ENCODE measurements around a stretch of chr2.

GRCh38 chr2:99890344-99890797, 252.0 kb downstream of the AFF3 start:
- PRO-cap, 2 experiments: no peak in any of the 2 experiments

GRCh38 chr2:99930302-99930746, 212.1 kb downstream of the AFF3 start:
- PRO-cap, 2 experiments: no peak in any of the 2 experiments

DNA sequence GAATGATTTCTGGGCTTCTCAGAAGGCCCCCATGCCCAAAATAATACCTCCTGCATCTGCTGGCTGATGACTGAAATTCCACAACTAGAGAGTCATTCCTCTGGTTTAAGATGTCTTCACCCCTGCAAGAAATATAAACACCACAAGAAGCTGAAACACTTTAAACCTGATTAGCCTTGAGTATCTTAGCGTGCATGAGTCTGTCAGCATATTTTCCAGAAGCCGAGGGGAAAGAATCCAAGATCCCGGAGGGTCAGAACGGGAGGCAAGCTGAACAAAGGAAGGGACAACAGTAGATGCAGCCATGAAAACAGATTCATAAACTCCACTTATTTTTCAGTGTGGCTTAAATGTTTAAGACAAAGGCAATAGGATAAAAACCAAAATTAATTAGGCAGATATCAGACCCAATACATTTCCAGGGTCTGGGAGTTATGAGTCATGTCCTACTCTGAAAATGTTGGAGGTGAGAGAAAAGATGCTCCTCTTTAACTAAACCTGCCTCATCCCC, 130.9 kb downstream of the AFF3 start:
- PRO-cap, 2 experiments: no peak in any of the 2 experiments

DNA sequence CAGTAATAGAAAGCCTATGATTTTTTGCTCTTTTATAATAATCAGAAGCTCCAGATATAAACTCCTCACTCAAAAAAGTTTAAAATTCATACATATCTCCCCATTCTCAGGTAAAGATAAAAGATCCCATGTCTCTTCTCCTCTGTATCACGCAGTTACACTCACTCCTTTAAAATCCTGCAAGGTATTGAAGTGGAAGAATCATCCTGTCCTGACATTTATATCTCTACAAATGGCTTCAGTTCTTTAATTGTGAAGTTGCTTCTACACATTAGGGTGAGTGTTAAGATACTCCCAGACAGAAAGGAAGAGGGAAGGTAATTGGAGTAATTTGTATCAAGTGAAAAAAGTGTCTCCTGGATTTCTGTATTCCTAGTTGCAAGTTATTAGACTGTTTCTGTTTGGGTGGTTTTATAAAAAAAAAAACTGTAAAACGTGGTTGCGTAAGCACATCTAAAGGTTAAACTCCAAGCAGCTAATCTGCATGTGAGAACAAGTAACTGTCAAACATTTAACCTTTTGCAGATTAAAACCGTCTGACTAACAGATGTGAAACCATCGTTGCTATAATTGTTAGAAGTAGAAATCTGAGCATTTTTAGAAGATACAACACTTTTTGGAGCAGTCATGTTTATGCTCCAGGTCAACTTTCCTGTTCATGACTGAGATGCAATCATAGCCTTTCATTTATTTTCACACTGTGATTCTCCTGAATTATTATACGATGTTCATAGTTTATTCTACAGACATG, 72.4 kb downstream of the AFF3 start:
- PRO-cap, 2 experiments: no peak in any of the 2 experiments

GRCh38 chr2:100197505-100198046, 55.2 kb upstream of the AFF3 start:
- PRO-cap, 2 experiments: no peak in any of the 2 experiments

- PRO-cap, 2 experiments: no peak in any of the 2 experiments
Measured at GRCh38 chr2:100234893-100235606, 87.3 kb downstream of the LONRF2 start.

GRCh38 chr2:100395196-100395745, 22.2 kb downstream of the CHST10 start:
- PRO-cap, 2 experiments: no peak in any of the 2 experiments

DNA sequence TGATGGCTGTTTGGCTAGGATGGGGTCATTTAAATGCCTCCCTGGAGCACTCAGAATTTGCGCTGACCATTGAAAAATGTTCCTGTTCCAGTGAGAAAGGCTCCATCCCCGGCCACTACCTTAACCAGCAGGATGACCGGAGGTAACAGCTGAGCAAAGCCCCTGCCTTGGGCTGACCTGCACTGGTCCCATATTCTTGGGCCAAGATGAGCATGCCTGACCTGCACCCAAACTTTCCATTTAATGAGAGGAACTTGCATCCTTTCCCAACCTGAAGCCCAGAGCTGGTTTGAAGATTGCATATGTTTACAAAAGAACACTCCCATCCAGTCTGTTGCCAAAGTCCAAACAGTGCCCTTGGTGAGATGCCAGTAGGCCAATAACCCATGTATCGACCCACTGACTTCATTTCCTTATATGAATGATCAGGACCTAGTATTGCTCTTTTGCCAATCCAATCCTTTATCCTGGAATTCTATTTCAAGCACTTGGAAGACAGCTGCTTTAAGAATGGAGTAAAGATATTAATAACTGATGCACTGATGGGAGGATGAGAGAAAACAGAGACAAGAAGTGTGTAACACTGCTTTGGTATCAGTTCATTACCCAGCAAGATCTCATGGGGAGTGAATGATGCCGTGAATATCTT, 5.4 kb upstream of the NPAS2 start:
- PRO-cap, 2 experiments: no peak in any of the 2 experiments

DNA sequence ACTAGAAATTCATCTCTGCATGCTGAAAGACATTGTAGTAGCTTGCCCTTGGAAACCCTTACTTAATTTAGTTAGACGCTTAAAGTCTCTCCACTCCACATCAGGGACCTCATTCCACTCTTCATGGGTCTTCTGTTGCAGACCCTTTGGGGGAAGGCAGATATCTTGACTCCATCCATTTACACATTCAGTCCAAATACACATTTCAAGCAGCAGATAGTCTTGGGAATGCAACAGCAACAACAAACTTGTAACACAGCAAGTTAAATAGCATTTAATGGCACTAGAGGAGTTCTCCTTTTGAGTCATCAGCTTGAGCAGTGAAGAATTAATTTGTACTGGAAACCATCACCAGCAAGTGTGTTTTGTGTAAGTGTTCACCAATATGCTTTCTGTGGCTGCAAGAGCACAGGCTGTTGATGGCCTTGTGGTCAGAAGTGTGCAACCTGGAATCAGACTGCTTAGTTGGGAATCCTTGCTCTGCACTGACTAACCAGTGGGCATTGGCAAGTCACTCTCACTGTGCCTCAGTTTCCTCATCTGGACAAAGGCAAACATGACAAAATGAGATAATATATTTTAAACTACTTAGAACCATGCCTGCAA, 51.9 kb downstream of the NPAS2 start:
- PRO-cap, 2 experiments: no peak in any of the 2 experiments

DNA sequence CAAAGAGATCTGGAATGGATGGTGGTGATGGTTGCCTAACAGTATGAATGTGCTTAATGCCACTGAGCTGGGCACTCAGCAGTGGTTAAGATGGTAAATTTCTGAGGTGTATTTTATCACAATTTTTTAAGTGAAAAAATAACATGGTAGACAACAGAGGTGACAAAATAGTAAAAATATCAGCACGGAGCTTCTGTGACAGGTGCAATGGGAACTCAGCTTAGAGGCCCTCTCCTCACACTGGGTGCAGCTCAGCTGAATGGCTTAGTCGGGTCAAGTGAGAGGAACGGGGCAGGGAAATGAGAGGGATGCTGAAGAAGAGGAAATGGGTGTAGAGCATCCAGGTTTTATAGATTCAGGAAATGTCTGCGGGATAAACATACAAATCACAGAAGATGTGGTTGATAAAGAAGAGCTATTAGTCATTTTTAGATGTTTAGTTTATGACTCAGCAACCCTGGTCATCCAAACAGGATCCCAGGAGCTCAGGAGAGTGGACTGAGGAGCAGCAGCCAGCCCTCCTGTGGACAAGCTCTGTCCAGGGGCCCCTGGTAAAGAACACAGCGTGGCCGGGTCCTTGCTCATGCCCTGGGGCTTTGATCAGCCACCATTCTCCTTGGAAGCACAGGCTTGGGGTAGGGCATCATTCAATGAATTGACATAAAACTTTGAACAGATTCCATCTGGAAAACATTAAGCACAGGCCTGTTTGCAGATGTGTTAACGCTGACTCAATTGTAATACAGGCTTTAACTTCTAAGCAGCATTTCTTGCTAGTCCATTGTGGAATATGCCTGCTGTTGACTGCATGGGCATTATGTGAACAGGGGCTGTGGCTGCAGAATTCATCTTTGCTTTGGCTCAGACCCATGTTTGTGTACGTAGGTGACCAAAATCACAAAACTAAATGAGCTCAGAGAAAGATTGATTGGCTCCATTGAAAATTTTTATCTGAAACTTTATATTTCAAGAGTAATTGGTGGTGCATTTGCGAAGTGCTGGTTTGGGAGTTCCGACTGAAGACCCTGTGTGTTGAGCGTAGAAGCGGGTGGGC, 83.0 kb downstream of the NPAS2 start:
- PRO-cap, 2 experiments: no peak in any of the 2 experiments

- PRO-cap, 2 experiments: peak in 1 of 2 experiments; most common plus-strand start chr2:100925159 (in 1); most common minus-strand start chr2:100924848 (in 1)
Measured at GRCh38 chr2:100924690-100925602, 77.1 kb upstream of the RPL31 start.

- PRO-cap, 2 experiments: no peak in any of the 2 experiments
Measured at GRCh38 chr2:100940866-100941758, 61.0 kb upstream of the RPL31 start.

DNA sequence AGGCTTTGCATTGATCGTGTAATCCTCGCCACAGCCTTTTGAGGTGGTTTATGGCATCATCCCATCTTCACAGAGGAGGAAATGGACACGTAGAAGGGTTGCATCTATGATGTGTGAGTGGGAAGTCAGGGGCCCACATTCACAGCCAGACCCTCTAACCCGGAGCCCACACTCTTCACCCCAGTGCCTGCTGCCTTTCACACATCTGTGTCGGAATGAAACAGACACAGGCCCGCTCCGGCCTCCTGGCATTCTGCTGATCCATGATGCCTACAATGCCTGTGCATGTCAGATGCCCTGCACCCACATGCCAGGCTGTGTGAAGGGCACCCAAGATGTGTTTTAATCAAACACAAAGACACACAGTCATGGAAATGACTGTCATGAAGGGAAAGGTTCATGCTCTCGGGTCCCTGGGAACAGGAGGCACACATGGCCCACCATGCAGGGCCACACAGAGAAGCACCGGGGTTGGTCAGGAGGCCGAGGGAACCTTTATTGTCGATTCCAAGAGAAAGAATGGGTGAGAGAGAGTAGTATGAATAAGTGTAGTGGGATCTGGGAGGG, 48.4 kb upstream of the RPL31 start:
- PRO-cap, 2 experiments: no peak in any of the 2 experiments

DNA sequence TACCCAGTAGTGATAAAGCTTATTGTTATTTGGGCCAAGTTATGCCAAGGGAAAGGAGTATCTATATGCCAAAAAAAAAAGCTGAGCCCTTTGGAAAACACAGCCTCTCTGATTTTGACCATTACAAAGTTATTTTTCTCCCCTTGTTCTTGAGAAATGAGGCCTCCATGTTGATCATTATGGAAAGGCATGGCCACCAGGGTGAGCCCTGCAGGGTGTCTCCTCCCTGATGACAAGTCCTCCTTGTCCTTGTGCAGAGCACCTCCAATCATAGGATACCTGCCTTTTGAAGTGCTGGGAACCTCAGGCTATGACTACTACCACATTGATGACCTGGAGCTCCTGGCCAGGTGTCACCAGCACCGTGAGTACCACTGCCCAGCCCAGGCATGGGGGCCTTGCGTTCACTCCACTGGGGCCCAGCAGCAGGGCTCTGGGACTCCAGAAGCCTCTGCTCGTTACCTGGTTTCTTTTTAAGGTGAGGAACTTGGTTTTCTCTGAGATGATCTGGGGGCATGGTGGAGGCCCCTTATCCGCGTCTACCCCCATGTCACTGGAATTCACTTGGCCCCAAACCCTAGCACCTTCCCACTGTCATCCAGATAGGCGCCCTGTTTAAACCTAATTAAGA, 36.6 kb upstream of the RPL31 start:
- PRO-cap, 2 experiments: no peak in any of the 2 experiments

- PRO-cap, 2 experiments: no peak in any of the 2 experiments
Measured at GRCh38 chr2:101021850-101022630, 20.0 kb downstream of the RPL31 start.

DNA sequence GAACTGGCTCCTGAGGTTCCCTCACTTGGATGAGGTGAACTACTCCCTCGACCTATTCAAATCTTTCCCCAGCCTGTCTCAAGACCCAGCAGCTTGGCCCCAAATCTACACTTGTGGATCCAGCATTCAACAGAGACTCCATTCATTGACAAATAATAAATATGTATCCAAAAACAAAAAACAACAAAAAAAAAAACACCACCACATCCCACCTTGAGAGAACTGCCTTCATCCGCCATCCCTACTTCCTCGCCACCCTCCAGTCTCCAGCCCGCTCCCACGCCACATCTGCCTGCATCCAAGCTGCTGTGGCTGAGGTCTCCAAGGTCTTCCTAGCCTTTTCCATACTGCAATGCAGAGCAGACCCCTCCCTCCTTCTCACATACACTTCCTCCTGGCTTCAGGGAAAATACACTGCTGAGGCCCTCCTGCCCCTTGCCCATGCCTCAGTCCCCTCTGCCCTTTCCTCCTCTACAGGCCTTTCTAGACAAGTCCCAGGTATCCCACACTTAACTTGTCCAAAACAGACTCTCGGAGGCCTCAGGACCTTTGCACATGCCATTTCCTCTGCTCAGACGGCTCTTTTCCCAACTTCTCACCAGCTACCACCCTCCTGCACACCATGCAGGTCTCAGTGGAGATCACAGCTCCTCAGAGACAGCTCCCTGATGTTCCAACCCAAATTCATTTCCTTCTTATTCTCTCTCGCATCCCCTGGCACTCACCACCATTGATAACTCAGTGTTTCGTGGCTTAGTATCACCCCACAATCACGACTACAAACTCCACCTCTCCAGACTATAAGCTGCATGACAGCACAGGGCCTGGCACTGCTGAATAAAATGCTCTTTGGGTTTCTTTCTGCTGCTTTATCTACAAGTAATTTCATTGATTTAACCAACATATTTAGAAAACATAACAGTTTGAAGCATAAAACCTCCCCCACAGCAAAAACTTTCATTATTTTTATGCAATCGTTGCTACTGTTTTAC, 11.7 kb downstream of the TBC1D8 start:
- PRO-cap, 2 experiments: no peak in any of the 2 experiments

GRCh38 chr2:101223736-101224277, 28.9 kb upstream of the CNOT11 start:
- PRO-cap, 2 experiments: no peak in any of the 2 experiments

GRCh38 chr2:101232693-101233187, 19.9 kb upstream of the CNOT11 start:
- PRO-cap, 2 experiments: no peak in any of the 2 experiments

DNA sequence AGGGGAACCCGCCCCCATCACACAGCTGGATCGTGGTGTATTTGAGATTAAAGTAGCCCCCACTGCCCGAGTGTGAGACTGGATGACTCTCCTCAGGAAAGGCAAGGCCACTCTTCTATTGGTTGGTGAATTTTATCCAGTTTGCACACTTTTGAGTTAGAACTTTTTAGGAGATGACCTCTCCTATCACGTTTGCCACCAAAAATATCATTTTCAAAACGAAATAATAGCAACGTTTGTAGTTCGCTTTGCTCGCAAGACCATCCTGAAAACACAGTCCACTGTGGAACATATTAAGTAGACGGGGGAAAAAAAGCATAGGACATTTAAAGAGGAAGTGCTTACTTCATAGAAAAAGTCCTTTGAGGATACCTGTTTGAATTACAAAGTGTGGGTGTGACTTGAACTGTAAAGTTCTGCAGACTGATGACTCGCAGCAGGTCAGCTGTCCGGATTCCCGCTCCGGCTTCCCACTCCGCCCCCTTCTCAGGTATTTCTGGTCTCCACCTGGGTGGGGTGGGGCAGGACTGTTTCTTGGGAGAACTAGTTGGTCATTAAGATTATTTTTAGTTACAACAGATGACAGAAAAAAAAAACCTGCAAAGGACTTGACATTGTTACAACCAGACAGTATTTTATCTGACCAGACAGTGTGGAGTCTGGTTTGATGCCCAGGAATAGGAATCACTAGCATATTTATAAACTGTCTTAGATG, 13.2 kb downstream of the CNOT11 start:
- PRO-cap, 2 experiments: no peak in any of the 2 experiments

DNA sequence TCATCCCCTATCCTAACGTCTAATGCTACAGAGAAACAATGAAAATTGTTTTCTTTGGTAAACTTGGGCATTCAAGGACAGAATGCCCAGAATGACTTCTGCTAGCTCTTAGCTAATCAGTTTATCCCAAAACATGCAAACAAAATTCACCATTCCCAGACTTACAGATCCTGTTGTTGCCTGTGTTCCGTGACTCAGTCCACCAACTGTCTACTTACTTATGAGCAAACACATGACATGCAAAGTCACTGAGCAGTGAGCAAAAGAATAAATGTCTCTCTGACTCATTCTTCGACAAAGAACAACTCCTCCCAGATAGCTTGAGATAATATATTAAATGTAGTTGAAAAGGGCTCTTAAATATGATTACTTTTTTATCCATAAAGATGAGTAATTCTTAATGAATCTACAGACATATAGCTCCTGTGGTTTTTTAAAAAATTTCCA, 9.0 kb upstream of the CREG2 start:
- PRO-cap, 2 experiments: no peak in any of the 2 experiments